Myometrial cell (primary cell): ENCODE data around the genes COQ4, SPTAN1 and MIGA2.

GRCh38 chr9:128322304-128323307 is at the start of gene COQ4:
Gene COQ4, plus strand, starts transcription at chr9:128322839.
- RAMPAGE, long total RNA, result start-site peak on the minus strand at chr9:128322416-128322444, 154 and 126 reads in 2 replicates; start-site peak on the plus strand at chr9:128322545-128322621, 96 and 21 reads in 2 replicates; start-site peak on the plus strand at chr9:128322826-128322861, 409 and 357 reads in 2 replicates

- RAMPAGE, long total RNA, result no peak
Measured at GRCh38 chr9:128389612-128390237, 18.6 kb downstream of the URM1 start.

GRCh38 chr9:128552484-128553511 is at the start of gene SPTAN1:
Gene SPTAN1, plus strand, starts transcription at chr9:128552587.
- RAMPAGE, long total RNA, result start-site peak on the plus strand at chr9:128552587-128552611, 296 and 313 reads in 2 replicates

GRCh38 chr9:128555210-128555708 is 2.9 kb downstream of the SPTAN1 start:
- RAMPAGE, long total RNA, result no peak

DNA sequence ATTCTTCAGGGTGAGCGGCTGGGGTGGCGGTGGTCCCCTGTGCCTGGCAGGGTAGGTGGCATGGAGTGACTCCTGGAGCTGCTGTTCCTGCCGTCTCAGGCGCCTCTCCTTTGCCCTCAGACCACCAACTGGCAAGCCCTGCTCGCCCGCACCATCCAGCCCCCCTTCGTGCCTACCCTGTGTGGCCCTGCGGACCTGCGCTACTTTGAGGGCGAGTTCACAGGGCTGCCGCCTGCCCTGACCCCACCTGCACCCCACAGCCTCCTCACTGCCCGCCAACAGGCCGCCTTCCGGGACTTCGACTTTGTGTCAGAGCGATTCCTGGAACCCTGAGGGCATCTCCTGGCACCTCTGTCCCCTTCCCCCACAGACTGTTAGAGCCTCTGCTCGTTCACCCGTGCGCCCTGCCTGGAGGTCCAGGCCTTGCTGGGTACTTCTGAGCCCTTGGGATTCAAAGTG is 3.6 kb downstream of the ZDHHC12 start:
- RAMPAGE, long total RNA, result no peak

- RAMPAGE, long total RNA, result no peak
Measured at GRCh38 chr9:128793270-128794292, 6.5 kb downstream of the TBC1D13 start.

GRCh38 chr9:128829004-128829672 is 456 bp downstream of the SPOUT1 start:
- RAMPAGE, long total RNA, result no peak

DNA sequence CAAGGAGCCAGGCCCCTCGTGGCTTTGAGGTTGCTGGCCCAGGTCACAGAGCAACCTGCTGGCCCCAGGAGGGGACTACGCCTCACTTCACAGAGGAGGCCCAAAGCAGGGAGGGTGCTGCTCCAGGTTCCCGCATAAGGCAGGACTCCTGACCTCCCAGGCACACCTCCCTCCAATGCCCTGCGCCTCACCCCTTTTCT is 18.1 kb downstream of the KYAT1 start:
- RAMPAGE, long total RNA, result no peak

GRCh38 chr9:128946933-128947319 is 477 bp downstream of the DOLK start:
- RAMPAGE, long total RNA, result no peak

- RAMPAGE, long total RNA, result start-site peak on the plus strand at chr9:129036638-129036656, 25 and 40 reads in 2 replicates
Measured at GRCh38 chr9:129035961-129037198, at the start of gene MIGA2. Gene MIGA2, plus strand, starts transcription at chr9:129036626.

GRCh38 chr9:129038507-129038898 is 2.1 kb downstream of the MIGA2 start:
- RAMPAGE, long total RNA, result no peak

DNA sequence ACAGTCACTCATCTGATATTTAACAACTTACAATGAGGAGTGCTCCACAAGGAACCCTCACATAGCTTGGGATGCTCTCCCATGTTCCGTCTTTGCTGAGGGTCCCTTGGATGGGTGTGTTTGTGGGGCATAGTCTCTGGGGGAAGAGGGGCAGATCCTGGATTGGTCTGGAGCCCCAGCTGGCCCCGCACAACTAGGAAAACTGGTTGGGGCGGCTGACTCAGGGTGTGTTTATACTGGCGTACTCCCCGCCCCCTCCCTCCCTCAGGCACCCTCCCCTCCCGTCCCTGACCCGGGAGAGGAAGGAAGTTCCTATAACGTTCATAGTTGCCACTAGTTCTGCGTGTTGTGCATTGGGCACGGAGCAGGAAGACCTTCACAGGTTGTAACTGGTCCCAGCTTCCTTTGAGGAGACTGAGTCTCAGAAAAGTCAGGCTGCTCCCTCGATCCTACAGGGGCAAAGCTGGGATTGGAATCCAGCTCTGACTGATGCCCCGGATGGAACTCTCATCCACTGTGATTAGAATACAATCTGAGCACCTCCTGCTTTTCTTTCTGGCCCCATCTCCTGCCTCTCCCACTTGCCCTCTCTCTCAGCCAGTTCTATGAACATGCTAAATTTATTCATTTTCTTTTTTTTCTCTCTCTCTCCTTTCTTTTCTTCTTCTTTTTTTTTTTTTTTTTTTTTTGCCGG is 11.0 kb downstream of the IER5L start:
- RAMPAGE, long total RNA, result no peak

GRCh38 chr9:129175353-129175594 is 2.8 kb downstream of the IER5L start:
- RAMPAGE, long total RNA, result no peak

DNA sequence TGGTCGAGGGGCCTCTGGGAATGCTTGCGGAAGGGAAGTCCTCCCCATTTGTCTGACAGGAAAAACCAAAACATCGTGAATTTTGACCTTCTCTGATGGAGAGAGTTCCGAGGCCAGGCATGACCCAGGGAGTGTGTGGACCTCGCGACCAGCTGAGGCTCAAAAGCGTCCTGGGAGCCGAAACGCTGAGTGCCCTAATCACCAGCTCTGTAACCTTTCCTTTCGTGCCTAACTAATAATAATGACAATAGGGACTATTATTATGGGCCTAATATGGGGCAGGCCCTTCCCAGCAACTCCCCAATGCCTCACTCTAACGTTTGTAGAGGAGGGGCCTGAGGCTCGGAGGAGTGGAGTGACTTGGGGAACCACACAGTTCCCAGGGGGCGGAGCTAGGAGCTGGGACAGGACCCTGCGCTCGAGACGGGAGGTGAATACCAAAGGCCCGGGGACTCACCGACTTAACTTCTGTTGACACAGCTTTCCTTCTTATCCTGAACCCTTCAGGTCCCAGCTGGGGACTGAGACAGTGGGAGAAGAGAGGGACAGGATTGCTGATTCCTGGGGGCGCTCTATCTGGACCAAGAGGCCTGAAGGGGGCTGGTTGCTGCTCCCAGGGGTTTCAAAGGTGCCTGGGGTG is 927 bp upstream of the IER5L start:
- RAMPAGE, long total RNA, result no peak

DNA sequence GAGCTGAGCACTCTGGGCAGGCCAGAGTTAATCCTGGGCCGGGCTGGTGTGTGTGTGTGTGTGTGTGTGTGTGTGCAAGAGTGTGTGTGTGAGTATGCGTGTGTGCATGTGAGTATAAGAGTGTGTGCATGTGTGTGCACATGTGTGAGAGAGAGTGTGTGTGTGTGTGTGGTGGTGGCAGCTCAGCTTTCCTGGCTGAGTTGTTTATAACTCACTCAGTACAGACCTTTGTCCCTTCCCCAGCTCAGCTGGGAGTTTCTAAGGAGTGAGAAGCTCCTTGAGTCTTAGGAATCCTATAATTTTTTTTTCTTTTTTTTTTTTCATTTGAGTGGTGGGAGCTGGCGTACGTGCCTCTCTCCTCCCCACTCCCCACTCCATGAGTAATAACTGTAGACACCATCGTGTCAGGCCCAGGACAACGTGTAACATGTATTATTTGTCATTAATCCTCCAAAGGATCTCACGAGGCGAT is 5.9 kb upstream of the IER5L start:
- RAMPAGE, long total RNA, result no peak

DNA sequence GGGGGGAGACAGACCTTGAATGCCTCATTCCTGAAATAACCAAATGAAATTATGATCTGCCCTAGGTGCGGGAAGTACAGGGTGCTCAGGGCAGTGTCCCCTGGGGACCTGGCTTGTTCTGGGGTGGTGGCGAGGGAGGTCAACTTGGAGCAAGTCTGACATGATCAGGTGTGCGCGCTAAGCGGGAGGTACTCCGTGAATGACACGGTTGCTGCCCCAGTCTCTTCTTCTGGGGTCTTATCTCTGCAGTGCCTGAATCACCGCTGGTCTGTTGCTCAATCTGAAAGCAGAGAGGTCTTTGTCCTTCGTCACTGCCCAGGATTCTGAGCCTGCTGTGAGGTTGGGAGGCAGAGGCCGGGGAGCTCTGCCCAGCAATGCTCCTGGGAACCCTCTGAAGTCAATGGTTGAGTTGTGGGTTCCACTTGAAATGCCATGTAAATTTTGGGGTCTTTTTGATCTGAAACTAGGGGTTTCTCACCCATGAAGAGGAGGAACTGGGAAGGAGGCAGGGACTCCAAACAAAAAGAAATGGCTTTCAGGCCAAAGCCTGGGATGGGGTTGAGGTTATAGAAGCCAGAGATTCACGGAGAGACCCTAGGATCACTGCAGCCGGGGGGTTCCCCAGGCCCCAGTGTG is 51.6 kb upstream of the IER5L start:
- RAMPAGE, long total RNA, result no peak

- RAMPAGE, long total RNA, result no peak
Measured at GRCh38 chr9:129270143-129270632, 92.1 kb upstream of the IER5L start.

GRCh38 chr9:129283244-129283571 is 105.1 kb upstream of the IER5L start:
- RAMPAGE, long total RNA, result no peak

- RAMPAGE, long total RNA, result no peak
Measured at GRCh38 chr9:129337496-129338064, 159.5 kb upstream of the IER5L start.

DNA sequence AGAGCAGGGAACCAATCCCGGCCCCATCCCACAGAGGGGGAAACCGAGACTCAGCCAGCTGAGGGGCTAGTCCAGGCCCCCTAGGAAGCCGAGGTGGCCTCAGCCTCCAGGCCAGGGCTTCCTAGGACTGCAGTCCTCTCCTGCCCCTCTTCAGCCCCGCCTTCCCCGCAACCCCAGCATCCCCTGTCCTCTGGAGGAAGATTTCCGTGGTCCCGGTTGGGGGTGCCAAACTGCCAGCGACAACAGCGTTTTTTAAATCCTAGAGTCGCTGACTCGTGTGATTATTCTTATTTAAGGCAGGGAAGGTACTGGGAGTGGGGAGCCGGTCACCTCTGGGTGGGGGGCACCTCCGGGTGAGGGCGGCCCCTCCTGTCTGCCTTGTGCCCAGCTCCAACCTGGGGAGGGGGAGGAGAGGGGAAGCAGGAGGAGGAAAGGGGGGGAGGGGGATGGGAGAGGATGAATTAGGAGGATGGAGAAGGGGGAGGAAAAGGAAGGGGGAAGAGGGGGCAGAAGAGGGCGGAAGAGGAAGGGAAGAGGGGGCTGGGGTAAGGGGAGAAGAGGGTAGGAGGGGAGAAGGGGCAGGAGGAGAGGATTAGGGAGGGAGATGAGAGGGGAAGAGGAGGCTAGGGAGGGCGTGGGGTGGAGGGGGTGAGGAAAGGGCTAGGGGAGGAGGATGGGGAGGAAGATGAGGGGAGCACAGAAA is 173.1 kb upstream of the IER5L start:
- RAMPAGE, long total RNA, result no peak